HTERT-HM (cell line): ENCODE measurements around the gene BCAS1.

- RRBS = no CpG with 5 or more reads among the region's 3 CpGs
Observed at GRCh38 chr20:53215248-53215548, 243.0 kb downstream of the TSHZ2 start.

DNA sequence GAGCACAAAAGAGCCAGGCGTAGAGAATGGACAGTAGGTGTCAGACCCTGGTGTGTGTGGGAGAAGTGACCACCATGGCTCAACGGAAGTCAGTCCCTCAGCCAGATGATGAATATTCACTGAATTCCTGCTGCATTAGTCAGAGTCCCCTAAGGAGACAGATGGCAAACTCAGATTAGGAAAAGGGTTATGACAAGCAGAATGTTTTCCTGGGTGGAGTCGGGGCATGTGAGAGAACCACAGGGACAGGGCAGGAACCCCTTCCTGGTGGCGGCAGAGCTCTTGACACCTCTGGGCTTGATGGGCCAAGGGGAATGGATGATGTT is 262.1 kb downstream of the ZNF217 start:
- RRBS = no CpG with 5 or more reads among the region's 4 CpGs

GRCh38 chr20:53583610-53584220 is 9.9 kb downstream of the ZNF217 start:
- RRBS = no CpG with 5 or more reads among the region's 2 CpGs

DNA sequence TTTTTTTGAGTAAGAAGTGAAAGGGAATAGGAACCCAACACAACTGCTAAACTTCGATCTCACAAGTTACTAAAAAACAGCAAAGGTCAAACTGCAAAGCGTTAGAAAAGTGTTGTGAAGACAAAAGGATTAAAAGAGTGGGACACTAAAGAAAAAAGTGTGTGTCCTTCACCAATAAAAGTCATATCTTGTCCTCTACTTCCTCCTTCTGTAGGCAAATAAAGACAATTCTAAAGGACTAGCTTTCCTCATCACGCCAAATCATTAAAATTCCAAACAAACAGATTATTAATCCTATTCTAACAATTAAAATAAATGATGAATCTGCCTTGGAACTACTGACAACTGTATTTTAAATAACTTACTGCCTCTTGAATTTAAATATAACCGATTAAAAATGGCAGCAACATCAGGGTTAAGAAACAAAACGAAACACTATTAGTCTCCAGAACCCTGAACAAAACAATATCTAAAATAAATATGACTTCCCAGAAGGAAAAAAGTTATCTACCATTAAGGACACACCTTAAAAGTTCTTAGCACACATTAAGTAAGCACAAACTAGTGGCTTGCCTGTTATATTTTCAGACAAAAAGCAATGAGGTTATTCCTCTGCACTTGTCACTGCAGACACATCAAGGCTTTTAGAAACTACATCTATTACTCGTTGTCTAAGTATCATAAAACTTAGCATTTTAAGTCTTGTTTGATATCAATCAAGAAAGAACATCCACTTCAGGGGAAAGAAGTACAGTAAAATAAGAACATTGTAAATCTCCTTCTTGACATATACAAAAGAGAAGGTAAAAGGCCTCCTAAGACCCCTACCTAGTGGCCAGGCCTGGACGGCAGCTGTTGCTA is 2.3 kb downstream of the ZNF217 start:
- RRBS = no CpG with 5 or more reads among the region's 7 CpGs

GRCh38 chr20:53595041-53595572 is 1.5 kb upstream of the ZNF217 start:
- RRBS = no CpG with 5 or more reads among the region's 9 CpGs

- RRBS = no CpG with 5 or more reads among the region's 6 CpGs
Observed at GRCh38 chr20:53729488-53730143, 136.0 kb upstream of the ZNF217 start.

DNA sequence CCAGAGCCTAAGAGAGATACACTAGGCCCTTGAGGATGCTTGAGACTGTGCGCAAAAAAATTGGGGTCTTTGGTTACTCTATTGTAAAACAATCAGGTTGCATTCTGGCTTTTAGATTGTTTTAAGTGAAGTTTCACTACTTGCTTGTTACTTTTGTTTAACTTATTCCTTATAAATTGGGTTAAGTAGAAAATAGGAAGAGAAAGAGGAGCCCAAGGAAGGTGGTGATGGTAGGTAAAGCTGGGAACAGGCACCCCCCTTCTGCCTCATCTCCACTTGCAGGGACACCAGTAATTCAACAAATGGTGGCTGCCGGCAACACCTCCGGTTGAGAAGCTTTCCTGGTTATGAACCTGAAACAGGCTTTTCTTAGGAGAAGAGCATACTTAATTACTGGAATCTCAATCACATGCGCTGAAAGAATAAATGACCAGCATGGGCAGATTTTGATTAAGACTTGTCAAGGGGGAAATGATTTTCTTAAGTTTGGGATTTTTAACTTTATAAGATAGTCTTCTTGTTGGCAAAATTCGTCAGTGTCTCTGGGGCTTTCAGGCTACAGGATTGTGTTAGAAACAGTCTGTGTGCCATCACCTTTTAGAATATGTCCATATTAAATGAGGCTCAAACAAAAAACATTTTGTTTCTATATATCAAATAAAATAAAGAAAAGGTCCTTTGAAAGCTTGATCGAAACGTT is 159.0 kb upstream of the ZNF217 start:
- RRBS = no CpG with 5 or more reads among the region's 7 CpGs

DNA sequence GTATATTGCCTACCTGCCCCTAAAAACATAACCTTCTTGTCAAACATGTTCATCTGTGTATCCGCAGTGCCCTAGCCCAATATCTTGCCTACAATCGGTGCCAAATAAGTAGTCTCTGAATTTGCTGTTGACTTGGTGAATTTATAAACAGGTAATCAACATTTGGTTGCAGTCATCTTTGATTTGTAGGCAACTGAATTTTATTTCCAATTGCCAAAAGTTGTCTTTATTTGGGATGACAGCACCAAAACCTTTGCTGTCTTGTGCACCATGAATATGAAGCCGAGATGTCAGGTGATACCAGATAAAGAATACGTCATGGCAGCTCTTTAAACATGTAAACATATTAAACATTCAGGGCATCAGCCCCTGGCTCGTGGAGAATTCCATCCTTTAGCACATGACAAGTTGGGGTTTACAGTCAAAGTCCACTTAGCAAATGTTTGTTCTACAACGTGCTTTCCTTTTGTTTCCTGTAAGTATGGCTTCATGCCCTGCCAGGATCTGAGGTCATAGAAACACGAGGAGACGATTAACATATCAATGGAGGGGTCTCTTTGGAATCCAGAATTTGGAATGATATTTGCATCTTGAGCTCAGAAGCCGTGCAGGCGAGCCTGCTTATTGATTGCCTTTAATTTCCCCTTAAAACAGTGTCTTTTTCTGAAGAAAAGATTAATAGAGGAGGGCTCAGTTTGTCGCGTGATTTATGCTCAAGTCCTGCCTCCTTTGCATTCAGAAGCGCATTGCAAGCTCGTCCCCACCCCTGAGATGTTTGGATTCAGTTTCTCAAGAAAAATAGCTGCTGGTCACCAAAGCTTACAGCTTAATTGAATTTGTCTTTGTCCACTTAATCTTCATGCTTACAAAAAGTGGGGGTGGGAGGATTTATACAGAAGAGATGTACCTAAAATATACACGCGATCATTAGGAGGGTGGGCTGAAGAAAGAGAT is 170.2 kb upstream of the ZNF217 start:
- RRBS = no CpG with 5 or more reads among the region's 16 CpGs

- RRBS = no CpG with 5 or more reads among the region's 9 CpGs
Observed at GRCh38 chr20:53777917-53778455, 184.3 kb upstream of the ZNF217 start.

GRCh38 chr20:53837285-53837786 is 233.1 kb downstream of the BCAS1 start:
- RRBS = no CpG with 5 or more reads among the region's 3 CpGs

DNA sequence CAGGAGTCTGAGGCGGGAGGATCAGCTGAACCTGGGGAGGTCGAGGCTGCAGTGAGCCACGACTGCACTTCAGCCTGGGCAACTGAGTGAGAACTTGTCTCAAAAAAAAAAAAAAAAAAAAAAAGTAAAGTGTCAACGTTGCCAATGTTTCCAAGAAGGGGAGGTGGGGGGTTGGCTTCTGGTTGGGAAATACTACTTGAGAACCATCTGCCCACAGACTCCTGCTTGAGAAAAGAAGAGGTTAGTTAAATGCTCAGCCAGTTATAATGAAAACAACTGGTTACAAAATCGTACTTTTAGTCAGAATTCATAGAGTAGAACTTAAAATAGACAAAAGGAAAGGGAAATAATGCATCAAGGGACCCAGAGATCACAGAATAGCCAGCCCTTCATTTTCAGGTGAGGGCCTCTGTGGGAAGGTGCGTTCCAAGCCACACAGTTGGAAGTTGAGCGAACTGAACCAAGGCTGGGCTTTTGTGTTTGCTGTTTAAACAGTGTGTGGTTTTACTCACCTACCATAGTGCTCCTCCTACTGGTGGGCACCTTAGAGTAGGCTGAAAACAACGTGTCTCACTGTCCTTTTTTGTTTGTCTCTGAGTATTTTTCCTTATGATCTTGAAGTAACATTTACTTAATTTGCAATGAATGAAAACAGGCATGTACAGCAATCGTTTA is 200.8 kb downstream of the BCAS1 start:
- RRBS = no CpG with 5 or more reads among the region's 9 CpGs

DNA sequence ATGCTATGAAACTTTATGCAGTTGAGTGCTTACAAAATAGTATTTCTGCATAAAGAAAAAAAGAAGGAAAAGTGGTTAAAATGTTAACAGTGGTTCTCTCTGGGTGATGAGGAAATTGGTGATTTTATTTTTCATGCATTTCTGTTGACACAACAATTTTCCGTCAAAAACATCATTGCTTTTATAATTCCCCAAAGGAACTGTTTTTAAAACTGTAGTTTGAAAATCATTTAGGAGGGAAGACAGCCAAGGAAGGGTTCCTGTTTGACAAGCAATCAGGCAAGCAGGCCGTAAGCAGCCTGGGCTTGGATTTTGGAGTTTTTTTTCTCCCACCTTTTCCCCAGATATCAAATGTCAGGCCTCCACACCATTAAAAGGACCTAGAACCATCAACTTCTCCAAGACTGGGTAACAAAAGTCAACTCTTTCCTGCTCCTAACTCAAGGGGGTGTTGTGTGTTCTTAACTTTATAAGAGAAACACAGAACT is 146.8 kb downstream of the BCAS1 start:
- RRBS = no CpG with 5 or more reads among the region's 2 CpGs

DNA sequence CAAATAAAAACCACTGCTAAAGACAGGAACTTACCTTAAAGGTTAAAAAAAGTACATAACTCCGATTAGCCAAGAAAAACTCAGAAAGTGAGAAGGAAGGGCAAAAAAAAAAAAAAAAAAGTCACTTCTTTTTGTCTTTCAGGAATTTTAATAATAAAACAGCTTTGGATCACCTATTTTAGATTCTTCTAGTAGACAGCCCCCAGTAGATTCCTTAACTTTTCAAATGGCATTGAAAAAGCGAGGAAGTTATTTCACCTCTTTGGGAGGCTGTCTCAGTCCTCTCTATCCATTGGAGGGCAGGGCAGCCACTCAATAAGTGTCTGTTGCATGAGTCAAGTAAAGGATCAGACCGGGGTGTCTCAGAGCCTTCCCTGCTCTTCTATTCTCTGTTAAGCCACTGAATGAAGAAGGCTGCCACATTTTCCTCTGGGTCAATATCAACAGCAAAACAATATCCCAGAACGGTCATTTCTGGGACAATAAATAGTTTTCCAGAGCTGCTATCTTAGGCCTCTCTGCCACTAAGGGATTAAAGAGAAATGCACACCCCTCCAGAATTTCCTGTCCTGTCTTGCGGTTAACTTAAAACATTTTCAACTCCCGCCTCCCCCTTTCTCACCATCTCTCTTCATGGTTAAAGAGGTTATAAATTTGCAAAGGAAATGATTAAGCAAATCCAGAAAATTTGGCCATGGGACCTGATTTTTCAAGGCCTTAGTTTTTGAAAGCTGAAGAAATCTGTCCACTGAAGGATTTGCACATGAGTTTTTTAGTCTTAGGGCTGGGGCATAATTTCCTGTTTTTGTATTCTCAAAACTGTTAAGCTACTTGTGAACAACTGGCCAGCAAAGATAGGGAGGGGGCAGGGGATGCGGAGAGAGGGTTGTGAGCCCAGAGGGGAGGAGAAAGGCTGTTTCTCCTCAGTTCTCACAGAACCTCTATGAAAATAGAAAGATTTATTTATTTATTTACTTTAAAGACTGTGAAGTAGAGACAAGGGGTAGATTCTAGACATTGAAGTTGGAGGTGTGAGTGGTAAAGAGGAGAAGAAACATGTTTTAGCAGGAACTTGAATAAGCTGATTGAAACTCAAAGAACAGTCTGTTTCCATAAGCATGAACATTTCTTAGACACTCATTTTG is 135.8 kb downstream of the BCAS1 start:
- RRBS = no CpG with 5 or more reads among the region's 7 CpGs

GRCh38 chr20:53939869-53940648 is 130.3 kb downstream of the BCAS1 start:
- RRBS = 17% methylated on average over 2 of the region's 11 CpGs

- RRBS = no CpG with 5 or more reads among the region's 14 CpGs
Observed at GRCh38 chr20:54065564-54066160, 4.7 kb downstream of the BCAS1 start.

DNA sequence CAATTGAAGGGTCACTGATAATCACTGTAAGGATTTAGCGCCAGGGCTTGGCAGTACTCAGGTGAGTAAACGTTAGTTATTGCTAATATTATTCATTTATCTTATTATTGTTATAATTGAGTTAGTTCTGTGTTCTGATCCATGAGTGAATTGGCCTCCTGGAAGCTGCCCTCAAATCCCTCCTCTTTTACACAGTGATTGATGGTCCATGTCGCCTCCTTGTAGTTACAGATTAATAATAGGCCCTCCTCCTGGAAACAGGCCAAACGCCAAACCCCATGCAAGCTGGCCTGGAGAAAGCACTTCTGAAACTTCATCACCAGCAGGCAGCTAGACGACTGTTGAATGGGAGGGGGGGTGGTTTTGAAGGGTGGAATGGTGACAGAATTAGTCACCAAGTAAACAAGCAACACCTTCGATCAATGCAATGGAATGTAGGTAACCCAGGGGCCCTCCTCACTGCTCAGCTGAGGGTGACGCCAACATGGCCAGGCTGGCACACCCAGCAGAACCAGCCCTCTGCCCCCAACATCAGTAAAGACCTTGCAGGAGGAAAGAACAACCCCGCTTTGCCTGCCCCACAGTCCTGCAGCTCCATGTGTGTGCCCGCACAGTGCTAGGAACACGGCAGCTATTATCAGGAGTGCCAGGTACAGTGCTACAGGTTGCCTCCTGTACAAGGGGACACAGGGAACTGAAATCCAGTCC is 2.8 kb downstream of the BCAS1 start:
- RRBS = no CpG with 5 or more reads among the region's 10 CpGs

GRCh38 chr20:54068273-54068947 is 2.0 kb downstream of the BCAS1 start:
- RRBS = no CpG with 5 or more reads among the region's 9 CpGs

DNA sequence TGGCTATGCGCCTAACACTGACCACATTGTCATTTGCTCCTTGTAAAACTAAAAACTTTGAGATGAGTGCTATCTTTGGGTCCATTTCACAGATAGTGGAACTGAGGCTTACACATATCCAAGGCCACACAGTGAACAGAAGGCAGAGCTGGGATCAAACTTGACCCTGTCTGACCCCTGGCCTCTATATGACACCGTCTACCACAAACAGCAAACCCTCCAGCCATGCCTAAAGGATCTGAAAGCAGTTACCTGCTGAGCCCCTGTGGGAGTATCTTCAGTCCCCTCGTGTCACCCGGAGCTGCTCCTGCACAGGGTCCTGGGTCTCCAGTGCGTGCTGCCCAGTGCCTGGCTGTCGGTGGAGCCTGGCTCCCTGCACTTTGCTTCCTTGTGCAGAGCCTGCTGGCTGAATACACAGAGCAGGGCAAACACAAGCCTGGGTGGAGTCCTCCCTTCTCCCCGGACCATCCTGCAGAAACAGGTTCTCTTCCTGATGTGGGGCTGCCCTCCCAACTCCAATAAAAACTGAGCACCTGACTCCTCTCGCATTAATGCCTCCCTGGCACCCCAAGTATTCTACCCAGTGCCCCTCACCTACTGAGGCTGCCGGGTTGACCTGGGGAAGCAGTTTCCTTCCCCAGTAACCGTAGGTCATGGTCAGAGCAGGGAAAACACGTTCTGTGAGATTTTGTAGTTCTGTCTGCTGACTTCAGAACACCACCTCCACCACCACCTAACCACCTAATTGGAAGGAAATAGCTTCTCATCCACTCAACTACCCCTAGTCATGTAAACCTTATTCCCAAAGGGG is at the start of gene BCAS1:
BCAS1 (minus strand) TSS at position 414 of the 811 bp plus-strand sequence.
- RRBS = no CpG with 5 or more reads among the region's 11 CpGs

- RRBS = no CpG with 5 or more reads among the region's 6 CpGs
Observed at GRCh38 chr20:54104032-54104580, 33.7 kb upstream of the BCAS1 start.

DNA sequence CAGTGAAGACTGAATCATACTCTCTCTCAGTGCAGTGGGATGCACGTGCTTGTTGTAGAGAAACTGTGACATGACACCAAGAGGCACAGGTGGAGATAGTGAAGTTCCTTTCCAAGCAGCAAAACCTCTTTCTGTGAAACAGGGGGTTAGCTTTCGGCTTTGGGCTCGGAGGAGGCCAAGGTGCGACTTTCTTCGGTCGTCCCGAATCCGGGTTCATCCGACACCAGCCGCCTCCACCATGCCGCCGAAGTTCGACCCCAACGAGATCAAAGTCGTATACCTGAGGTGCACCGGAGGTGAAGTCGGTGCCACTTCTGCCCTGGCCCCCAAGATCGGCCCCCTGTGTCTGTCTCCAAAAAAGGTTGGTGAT is 599.0 kb downstream of the DOK5 start:
- RRBS = no CpG with 5 or more reads among the region's 18 CpGs